ENCODE measurements around a stretch of chr1.

DNA sequence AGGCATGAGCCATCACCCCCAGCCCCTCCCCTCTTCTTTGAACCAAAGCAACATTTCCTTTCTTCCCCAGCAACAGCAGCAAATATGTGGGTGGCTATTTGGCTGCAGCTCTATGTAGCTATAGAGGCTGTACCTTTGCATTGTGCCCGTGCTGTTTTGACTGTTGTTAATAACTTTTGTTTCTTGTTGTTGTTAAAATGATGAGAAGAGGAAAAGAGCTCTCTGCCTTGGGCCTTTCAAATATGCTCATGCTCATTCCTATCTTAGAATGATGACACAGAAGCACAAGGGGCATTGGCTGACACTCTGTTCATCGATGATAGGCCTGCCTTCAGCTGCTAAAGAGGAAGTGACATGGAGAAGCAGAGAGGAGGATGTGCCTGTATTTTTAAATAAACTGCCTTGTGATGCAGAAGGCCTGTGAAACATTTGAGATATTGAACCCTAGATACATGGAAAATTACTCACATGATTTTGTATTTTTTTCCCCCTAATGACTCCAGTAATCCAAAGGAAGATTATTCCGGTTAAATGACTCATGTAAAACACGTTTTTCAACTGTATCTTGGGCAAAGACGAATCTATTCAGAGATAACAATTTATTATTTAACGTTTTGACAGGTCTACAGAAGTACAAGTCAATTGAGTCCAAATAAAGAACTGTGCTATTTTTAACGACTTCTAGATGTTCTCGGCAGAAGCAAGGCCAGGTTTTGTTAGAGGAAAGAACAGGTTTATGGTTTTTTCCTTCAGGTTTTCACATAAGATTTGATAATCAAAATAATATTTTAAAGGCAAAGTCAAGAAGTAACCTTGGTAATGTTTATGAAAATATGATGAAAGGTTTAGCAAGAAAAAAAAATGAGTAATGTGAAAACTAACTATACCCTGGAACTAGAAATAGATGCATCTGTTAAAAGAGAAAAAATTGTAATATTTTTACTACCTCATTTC lies 20.4 kb upstream of the XPR1 start:
- PRO-cap, result no peak

GRCh38 chr1:180922949-180923912 lies 10.5 kb downstream of the KIAA1614 start:
- PRO-cap, result no peak

DNA sequence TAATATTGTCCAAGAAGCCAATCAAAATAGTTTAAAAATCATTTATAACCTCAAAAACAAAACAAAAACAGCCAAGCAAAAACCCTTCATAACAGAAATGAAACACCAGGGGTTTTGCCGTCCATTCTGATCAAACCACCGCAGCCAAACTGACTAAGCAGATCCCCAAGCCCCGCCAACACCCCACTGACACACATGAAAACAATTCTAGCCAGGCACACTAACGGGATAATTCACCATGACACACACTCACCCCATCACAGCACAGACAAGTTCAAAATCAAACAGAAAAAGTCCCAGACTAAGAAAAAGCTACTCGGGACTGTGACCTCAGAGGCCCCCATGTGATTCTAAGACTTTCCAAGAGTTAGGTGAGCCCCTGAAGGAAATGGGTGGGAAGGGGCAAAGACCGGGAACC lies 10.2 kb upstream of the IER5 start:
- PRO-cap, result no peak

DNA sequence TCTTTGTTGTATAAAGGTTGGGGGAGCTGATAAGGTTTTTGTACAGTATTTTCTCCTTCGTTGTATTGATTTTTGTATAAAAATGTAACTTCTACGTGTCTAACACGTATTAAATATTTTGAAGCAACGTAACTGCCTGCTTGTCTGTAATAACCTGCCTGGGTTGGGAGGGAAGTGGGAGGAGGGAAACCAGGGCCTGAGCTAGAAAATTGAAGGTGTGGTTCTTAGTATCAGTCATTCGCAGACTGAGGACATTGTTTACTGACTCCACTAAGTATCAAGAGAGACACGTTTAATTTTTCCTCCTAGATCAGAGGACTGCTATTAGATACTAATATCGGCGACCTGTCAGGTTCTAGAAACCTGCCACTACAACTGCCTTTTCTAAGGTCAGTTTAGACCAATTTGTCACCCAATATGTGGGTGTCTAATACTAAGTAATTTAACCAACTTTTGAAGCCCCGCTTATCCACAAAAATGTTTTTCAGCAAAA lies 2.3 kb downstream of the IER5 start:
- PRO-cap, result no peak

- PRO-cap, result unidirectional peak, plus-strand start at chr1:181104855; bidirectional peak, plus-strand start at chr1:181105582, minus-strand start at chr1:181105304
These were observed 16.3 kb downstream of the IER5 start for GRCh38 chr1:181104476-181105503.

DNA sequence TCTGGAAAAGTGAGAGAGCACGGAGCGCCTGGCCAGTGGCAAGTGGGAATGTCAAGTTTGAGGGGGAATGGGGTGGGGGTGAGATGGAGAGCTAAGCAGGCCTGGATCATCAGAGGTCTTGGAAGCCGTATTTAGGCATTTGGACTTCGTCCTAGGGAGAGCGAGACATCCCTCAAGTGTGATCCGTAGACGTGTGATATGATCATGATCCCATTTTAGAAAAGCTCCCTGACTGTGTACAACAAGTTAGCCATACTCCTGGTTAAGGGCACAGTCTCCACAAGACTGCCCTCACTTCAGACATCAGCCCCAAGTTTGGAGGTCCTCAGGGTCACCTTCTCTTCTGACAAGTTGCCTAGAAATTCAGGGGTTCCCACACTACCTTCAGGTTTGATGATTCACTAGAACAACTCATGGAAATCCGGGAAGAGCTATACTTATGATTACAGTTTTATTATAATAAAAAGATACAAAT lies 59.4 kb downstream of the IER5 start:
- PRO-cap, result no peak

DNA sequence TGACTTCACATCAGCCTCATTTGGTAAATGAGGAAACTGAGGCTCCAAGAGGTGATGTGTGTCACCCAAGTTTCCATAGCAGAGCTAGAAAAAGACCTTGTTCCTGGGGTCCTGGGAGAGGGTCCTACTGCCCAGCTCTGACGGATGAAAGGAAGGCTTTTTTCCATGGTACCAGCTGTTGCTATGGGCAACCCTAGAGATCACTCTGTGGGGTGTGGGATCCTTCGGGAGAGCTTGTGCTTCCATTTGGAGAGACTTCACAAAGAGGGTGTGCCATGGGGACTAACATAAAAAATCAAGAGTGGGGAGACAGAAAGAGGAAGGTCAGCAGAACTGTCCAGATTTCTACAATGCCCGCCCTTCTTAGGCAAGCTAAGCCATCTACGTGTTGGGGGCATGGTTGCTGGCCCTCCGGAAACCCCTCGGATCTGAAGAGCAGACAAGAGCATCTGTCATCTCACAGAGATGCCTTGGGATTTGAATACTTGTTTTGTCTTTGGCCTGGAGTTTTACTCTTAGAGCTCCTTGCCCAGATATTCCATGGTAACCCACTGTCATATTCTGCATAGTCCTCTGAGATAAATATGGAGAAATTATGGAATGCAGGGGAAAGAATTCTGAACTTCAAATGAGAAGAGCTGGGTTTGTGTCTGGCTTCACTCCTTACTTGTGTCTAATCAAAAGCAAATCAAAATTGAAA lies 83.9 kb upstream of the ZNF648 start:
- PRO-cap, result no peak

- PRO-cap, result no peak
These were observed 148.8 kb upstream of the ZNF648 start for GRCh38 chr1:182210393-182210720.

DNA sequence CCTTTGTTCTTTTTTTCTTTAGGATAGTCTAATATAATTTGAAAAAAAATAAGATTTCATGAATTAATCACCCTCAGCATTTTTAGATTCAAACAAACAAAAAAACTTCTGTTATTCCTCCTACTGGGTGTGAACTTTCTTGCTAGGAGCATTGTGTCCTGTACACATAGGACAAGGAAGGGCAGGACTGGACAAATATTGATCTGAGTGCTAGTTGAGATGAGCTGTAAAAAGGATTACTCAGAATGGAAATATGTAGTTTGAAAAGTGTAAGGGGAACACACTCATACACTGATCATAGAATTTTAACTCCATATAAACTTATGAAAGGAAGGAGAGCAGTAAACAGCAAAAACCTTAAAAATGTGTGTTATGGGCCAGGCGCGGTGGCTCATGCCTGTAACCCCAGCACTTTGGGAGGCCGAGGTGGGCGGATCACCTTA lies 156.5 kb upstream of the ZNF648 start:
- PRO-cap, result no peak

- PRO-cap, result no peak
These were observed 98.4 kb downstream of the GLUL start for GRCh38 chr1:182293093-182293660.

DNA sequence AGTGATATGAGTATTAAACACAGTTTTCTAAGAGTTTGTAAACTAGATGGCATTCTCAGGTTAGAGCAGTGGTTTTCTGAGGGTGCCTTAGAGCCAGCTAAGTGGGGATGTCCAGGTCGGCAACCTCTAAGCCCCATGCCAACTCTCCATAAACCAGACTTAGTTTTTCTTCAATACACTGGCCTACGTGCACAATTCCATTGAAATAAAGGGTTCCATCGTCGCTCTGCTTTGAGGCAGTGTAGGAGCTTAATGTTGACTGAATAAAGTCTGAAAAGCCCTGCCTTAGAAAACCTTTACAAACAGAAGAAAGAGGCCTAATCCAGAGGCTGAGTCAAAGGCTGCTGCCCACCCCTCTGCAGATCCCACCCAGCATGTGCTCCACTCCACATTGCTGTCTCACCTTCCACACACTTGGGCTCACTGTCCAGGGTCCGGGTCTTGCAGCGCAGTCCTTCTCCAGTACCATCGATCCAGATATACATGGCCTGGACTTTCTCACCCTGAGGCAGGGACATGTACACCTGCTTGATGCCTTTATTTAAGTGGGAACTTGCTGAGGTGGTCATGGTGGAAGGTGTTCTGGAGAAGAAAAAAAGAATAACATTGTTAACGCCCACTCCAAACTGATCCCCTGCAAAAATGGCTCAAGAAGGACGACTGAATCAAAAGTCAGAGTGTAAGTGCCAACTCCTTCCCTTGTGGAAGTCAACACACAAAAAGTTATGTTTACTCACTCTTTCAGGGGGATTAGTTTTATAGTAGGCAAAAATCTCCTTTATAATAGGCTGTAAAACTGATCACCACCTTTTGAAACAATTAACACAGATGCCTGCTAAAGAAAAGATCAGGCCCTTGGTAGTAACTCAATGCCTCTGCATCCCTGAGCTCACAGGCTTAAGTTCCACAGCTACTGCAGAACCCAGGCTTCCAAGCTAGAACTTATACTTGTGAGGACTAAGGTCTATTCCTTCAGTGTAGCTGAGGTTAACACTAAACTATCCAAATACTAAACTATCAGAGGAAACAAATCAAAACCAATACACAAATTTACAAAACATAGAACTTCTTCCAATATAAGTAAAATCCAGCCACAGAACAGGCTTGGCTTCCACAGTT lies 3.1 kb downstream of the GLUL start:
- PRO-cap, result no peak

- PRO-cap, result no peak
These were observed 4.3 kb downstream of the TEDDM1 start for GRCh38 chr1:182396157-182396486.

DNA sequence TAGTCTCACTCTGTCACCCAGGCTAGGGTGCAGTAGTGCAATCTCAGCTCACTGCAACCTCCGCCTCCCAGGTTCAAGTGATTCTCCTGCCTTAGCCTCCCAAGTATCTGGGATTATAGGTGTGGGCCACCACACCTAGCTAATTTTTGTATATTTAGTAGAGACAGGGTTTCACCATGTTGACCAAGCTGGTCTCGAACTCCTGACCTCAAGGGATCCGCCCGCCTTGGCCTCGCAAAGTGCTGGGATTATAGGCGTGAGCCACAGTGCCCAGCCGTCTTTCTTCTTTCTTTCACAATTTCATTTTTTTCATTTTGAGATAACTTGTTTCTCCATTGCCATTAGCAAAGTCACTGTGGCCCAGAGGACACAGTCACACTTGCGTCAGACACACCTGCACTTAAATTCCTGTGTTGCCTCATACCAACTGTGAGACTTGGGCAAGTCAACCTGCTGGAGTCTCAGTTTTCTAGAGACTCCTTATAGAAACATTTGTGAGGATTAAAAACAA lies 2.8 kb downstream of the TEDDM1 start:
- PRO-cap, result no peak

GRCh38 chr1:182611232-182611807 lies 7.1 kb upstream of the RGS16 start:
- PRO-cap, result no peak

DNA sequence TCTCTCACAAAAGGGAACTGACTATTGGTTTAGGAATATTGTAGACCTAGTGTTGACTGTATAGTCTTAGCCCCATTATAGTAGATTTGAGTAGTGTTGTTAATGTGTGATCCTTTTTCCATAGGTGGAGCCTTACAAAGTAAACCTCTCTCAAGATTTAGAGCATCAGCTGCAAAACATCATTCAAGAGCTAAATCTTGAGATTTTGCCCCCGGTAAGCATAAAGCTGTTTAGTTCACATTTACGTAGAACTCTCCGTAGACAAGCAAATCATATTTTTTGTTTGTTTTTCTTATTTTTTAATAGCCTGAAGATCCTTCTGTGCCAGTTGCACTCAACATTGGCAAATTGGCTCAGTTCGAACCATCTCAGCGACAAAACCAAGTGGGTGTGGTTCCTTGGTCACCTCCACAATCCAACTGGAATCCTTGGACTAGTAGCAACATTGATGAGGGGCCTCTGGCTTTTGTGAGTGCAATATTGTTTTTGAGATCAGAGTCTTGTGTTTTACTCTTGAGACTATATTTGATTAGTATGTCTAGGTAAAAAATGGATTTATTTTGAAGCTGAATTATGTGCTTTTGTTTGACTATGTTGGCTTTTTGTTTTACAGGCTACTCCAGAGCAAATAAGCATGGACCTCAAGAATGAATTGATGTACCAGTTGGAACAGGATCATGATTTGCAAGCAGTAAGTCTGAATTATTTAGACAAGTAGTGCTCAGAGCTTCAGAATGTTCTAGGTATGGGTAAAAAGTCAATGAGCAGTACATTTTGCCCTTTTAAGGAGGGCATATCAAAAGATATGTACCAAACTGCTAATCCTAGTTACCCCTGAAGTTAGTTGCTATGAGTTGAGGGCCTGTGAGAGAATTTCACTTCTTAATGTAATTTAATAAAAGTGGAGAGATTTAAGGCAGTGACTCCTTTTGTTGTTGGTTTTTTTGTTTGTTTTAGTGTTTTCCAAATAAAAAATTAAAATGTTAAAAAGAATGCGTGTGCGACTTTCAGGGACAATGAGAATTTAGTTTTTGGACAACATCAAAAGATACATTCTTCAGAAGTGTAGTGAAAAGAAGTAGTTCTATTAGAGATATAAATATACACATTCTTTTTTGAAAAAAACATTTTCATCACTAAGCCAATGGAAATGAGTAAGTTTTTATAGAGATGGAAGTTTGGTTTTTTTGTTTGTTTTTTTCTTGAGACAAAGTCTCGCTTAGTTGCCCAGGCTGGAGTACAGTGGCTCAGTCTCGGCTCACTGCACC lies 19.7 kb downstream of the DHX9 start:
- PRO-cap, result no peak

GRCh38 chr1:182875649-182876772 lies 36.9 kb downstream of the DHX9 start:
- PRO-cap, result no peak

- PRO-cap, result no peak
These were observed 80.0 kb downstream of the LAMC1 start for GRCh38 chr1:183103221-183103698.

GRCh38 chr1:183132176-183132624 lies 53.9 kb upstream of the LAMC2 start:
- PRO-cap, result no peak

DNA sequence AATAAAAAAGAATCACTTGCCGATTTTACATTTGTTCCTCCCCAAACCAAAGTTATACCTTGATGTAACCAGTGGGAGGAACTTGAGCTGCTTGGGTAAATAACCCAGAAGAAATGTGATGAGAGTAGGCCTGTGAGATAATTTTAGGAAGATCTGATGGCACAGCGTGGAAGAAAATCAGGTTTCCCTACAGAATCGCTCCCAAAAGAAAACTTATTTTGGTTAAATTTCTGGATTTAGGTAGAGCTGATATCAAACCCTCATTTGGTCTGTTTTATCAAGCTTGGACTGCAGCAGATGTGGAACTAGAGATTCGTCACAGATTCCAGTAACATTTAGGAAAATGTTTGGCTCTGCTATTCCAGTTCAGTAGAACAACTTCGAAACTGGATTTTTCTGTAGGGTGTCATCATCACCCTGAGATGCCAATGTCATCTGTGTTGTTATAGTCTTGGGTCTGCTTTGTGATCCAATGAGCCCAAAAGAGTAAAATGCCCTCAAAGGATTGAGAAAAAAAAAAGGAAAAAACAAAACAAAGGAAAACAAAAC lies 55.3 kb downstream of the LAMC2 start:
- PRO-cap, result no peak

DNA sequence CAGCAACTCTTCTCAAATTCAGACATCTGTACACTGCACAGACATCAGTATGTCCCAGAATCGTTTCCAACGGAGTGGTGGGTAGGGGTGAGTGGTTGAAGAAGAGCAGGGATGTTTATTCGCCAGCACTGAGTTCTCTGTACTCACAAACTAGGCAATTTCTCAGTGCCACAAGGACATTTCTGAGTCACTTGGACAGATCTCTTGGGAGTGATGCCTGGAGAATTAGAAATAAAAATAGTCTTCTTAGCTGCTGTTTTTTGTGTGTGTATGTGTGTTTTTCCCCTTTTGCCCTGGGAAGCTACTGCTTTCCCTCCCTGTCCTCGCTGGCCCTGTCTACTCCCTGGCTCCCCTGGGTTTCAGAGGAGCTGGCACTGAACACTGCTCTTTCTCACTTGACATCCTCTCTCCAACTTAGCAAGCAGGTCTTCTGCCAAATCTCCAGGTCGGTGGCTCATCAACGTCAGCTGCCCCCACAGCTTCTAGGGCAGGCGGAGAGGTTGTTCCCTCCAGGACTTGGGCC lies 90.6 kb downstream of the NMNAT2 start:
- PRO-cap, result no peak

Data from SP-49 (cell line).